Right cardiac atrium (tissue), 1 donor: Measurements from ENCODE around the gene SLC20A1.

GRCh38 chr2:110117865-110118393, 2.3 kb upstream of the MALL start:
- PRO-cap = no peak

- PRO-cap = no peak
Observed at GRCh38 chr2:111135730-111136343, 15.1 kb downstream of the BCL2L11 start.

- PRO-cap = unidirectional peak, minus-strand start at chr2:111355586; bidirectional peak, plus-strand start at chr2:111355601, minus-strand start at chr2:111355586; unidirectional peak, minus-strand start at chr2:111355669
Observed at GRCh38 chr2:111355443-111355838, 234.7 kb downstream of the BCL2L11 start.

DNA sequence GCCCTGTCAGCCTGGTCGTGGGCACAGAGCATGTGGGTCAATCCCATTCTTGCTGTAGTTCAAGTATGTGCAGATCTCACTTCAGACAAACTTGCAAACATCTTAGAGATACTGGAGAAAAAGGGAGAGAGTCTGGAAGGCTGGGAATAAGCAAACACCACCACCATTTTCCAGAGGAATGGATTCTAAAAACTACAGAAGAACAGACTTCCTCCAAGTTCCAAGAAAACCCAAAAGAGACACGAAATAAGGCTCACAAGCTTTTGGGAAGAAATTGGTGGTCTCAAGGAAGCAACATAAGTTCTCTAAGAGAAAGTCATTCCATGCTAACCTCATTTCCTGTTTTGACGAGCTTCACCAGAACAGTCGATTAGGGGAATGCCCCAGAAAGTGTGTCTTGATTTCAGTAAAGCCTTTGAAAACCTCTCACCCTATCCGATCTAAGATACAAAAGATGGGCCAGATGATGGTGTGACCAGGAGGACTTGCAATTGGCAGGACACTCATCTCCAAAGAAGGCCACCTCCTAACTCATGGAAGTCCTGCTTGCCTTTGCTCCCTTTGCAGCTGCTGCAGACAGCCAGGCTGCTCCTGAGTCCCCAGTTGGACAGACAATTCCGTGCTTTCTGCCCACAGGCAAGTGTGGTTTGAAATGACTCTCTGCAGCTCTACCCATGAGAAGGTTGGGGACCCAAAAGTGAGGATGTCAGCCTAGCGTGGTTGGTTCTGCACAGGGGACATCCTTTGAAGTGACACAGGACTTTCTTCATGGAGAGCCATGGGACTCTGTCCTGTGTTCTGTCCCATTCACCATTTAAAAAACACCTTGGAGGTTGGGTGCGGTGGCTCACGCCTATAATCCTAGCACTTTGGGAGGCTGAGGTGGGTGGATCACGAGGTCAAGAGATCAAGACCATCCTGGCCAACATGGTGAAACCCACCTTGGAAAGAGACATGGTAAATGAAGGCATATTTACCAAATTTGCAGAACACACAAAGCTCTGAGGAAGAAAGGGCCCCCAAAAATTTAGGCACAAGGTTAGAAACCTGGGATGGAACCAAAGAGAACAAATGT, 304.2 kb downstream of the BCL2L11 start:
- PRO-cap = no peak

- PRO-cap = no peak
Observed at GRCh38 chr2:111522305-111522801, 361.6 kb downstream of the ANAPC1 start.

DNA sequence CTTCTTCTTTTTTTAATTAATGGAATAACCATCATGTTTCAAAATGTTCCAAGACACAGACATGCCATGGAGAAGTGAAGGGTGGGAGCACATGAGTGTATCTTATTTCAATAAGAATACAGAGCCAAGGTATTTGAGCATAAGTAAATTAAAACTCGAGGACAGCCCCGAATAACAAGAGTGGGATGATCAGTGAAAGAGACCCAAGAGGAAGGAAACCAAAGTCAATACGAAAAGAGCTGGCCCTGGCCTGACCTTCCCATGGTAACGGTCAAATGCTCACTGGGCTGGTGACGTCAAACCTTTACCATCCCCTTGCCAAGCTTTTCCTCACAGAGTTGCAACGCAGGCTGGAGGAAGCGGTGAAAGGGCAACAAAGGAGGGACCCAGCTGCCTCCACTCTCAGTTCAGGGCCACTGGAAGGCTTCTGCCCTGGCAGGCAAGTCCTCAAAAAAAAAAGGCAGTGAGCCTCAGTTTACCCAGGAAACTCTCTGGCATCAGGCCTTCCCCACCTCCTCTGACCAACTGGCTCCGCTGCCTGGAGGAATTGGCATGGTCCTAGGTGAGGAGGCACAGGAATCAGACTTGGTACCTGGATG, 212.6 kb downstream of the ANAPC1 start:
- PRO-cap = no peak

DNA sequence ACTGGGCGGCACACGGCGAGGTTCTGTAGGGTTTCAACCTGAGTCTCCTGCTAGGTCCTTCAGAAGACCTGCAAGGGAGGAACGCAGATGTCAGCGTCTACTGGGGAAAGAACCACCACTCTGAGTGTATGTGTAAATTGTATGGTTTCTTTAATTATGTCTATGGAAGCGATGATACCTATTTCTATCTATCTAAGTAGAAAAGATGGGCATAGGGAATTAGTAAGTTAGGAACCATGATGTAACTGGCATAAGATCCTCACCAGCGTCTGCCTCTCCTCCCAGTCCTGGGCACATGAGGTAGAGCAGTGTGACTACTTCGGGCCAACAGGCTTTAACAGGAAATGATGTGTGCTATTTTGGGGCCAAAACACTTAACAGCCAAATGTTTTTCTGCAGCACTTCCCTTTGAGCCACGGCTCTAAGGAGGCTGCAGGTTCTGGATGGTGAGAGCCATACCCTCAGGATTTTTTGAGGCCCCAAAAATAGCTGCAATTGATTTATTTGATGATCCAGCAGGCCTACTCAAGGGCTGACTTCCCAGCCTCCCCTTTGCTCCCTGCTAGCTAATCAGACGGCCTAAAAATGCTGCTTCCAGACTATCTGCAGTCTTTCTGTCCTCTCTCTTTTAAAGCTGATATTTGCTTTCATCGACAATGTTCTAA, 116.9 kb downstream of the ANAPC1 start:
- PRO-cap = no peak

DNA sequence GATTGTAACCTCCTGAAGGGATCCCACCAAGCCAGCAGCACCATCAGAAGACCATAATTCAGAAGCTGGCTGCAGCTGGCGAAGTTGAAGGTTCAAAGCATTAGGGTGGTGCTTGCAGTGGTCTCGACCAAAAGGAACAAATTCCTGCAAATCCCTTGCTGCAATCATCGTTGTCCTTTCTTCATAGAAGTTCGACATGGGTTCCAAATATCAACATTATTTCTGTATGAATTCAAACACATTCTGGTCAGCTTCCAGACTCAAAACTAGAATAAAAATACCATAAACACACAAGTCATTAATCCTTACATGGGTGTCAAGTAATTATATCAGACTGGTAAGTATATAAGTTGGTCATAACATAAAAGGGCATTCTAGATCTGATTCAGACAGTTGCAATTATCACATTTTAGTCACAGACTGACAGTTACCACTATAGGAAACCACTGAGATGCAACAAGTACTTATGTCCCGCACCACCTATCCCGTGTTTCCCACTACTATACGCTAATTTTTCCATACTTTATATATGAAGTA, 3.3 kb downstream of the ANAPC1 start:
- PRO-cap = no peak

- PRO-cap = no peak
Observed at GRCh38 chr2:111920114-111920474, 21.7 kb downstream of the MERTK start.

- PRO-cap = bidirectional peak, plus-strand start at chr2:112054360, minus-strand start at chr2:112054266
Observed at GRCh38 chr2:112053894-112054906, 869 bp upstream of the TMEM87B start.

- PRO-cap = no peak
Observed at GRCh38 chr2:112065486-112065705, 10.3 kb downstream of the TMEM87B start.

GRCh38 chr2:112543130-112543703, 952 bp downstream of the POLR1B start:
- PRO-cap = no peak

DNA sequence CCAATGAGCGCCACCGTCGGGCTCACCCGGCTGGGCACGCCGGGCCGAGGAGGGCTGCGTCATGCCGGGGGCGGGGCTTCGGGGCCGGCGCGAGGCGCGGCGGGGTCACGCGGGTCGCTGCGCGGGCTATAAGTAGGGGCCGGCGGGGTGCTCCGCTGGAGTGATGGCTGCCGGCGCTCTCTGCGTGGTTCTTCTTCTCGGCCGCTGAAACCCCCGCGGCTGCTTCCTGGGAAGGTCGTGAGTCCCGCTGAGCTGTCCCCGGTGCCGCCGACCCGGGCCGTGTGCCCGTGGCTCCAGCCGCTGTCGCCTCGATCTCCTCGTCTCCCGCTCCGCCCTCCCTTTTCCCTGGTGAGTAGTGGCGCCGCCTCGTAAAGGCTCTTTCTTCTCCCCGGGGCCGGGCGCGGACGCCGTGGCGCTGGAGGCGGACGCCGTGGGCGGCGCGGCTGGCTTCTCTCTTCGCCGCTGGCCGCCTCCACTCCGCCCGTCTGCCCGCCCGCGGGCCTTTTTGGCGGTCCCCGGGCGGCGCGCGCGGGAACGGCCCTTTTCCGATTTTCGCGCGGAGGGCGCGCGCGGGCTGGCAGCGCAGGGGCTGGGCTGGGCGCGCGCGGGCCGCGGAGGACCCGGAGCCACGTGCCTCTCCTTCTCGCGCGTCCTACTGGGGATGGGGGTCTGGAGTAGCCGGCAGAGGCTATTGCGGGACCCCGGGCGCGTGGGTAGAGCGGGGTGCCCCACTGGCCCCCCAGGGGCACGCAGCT, at the start of gene SLC20A1:
Gene SLC20A1, plus strand, starts transcription at position 158 of the 755 bp plus-strand sequence.
- PRO-cap = bidirectional peak, plus-strand start at position 158 of the sequence, minus-strand start outside the sequence; bidirectional peak, plus-strand start at position 378 of the sequence, minus-strand start at position 303 of the sequence; bidirectional peak, plus-strand start at position 475 of the sequence, minus-strand start at position 507 of the sequence

DNA sequence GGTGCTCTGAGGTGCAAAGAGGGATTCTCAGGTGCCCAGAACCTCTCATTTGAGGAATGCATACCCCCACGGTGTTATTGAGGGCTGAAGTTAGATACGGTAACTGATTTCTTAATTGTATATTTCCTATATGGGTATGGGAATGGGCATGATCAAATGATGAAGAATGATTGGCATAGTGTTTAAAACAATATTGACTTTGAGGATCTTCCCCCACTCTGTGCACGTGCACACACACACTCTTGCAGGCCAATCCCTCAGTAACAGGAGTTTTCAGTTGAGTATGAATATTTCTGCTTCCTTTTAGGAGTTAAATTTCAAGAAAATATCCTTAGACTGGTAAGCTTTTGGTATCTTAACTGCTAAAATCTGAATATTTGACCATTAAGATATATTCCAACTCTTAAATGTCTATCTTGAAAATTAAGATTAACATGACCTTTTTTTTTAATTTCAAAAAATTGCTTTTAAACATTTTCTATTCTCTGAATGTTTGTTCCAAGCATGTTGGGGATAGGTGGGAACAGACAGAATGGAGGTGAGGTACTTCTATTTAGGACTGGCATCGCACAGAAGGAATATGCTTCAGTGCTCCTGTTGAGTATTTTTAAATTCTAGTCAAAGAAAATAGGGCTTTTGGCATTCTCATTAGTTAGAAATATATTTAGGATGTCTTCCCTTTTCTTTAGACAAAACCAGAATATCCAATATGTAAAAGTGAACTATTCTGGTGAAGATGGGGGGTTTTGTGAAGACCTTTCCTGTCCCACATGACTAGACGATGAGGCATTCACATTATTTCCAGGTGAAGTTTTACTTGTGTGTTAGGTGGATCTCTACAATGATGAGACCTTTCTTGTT, 3.6 kb downstream of the SLC20A1 start:
- PRO-cap = no peak

- PRO-cap = no peak
Observed at GRCh38 chr2:112657612-112658394, 12.1 kb downstream of the SLC20A1 start.

DNA sequence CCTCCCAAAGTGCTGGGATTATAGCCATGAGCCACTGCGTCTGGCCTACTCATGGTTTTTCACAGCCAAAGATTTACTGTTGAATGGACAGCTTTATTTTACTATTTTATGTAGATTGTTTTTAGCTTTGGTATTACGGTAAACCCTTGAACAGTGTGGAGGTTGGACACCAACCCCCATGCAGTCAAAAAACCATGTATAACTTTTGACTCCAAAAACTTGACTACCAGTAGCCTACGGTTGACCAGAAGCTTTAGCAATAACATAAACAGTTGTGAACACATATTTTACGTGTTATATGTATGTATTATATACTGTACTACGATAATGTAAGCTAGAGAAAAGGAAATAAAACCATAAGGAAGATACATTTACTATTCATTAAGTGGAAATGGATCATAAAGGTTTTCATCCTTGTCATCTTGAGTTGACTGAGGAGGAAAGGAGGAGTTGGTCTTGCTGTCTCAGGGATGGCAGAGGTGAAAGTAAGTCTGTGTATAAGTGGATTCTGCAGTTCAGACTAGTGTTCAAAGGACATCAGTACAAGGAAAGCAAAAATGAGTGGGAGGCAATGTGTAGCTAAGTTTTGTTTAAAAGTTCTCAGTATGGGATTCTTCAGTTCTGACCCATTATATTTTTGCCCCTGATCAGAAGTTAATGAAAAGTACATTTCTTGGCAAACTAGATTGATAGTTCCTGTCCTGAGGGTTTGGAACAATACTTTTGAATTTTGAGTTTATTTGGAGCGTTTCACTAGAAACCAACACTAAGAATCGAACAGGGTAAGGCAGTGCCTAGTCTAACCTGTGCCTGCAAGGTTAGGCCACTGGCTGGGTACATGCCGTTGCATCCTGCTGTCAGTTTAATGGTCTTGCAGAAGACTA, 18.9 kb downstream of the SLC20A1 start:
- PRO-cap = no peak

GRCh38 chr2:112782251-112782600, 2.1 kb downstream of the IL1A start:
- PRO-cap = no peak

DNA sequence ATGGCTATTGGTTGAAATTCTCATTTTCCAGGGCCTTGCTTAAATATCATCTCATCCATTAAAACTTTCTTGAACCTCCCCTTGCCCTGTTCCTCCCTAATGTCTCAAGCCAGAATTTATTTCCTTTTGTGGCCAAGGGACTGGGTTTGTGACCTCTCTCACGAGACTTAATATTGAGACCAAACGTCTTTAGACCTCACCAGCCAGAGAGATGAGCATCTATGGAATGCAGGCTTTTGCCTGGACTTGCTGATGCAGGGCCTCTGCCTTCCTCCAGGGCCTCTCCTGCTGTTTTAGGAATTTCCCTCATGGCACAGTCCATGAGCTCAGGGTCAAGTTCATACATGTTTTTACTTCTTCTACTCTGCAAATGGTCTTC, 22.4 kb downstream of the IL1B start:
- PRO-cap = no peak

GRCh38 chr2:112939609-112939999, 28.6 kb downstream of the IL37 start:
- PRO-cap = no peak

DNA sequence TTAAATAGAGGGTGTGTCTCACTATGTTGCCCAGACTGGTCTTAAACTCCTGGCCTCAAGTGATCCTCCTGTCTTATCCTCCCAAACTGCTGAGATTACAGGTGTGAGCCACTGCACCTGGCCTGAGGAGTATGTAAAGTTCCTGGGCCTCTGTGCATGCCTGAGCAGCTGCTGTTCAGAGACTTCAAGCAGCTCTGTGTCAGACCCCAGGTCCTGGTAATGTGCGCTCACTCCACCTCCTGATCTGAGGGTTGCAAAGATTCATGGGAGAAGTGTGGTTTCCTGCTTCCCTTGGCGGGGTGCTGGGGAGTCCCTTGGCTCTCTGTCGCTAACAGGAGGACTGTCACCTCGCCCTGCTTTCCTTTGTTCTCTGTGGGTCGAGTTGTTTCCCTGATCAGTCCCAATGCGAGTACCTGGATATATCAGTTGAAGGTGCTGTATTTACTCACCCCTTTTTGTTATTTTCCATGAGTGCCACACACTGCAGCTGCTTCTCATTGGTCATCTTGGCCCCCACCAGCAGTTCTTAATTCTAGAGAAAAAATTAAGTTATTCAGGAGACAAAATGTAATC, 8.6 kb upstream of the IL36A start:
- PRO-cap = no peak